ENCODE results near the gene ZC3H13.

GRCh38 chr13:45933335-45933832 is 81.8 kb upstream of the SIAH3 start:
- RRBS, 2 experiments = no CpG with 5 or more reads among the region's 16 CpGs

DNA sequence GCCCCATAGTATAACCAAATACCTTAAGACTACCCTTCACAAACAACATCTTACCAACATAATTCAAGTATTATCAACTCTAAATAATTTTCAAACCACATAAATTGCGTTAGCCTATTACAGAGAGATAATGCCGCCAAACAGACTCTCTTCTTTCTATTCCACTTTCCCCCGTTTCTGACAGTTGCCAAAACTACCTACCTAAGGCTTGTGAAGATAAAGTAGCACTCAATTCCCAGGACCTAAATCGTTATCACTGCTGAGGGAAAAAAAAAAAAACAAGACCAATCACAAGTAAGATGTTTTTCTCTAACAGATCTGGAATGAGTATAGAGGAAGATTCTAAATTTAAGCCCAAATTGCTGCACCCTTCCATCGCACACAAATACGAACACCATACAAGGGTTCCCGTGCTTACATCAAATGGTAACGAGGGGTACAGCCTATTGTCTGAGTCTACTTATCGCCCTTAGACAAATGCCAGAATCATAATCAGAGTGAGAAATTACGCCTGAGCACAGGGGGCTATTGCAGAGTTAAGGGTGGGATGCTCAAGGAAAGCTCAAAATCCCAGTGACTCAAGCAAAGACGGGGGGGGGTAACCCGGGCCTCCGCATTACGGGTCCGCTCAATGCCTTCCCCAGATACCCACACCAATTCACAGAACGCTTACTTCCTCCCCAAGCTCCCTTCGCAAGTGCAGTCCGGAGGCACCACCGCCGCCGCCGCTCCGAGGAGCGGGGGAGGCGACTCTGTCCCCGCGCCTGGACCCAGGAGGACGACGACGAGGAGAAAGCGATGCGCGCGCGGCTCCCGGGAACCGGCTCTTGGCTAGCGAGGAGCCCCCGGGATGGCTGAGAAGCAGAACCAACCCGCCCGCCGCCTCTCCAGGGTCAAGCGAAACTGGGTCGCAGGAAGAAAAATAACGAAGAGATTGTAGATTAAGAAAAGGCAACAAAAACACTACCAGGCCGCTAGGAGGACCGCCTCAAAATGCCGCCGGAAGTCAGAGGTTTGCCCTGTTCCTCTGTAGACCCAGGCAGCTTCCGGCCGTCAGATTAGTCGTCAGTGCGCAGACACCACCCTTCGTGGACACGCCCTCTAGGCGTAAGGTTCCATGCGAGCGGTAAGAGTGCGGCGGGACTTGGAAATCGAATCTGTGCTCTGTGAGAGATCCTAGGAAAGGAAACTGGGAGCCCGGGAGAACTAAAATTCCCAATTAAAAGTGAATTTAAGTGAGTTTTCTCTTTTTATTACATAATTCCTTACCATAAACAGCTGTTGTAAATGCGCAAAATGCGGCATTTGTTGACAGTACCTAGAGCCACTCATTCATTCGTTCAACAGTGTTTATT is at the start of gene ZC3H13:
Gene ZC3H13, minus strand, starts transcription at position 1,016 of the 1,355 bp plus-strand sequence.
- RRBS, 2 experiments = under 1 to 2% methylated on average over 20 of the region's 65 CpGs

DNA sequence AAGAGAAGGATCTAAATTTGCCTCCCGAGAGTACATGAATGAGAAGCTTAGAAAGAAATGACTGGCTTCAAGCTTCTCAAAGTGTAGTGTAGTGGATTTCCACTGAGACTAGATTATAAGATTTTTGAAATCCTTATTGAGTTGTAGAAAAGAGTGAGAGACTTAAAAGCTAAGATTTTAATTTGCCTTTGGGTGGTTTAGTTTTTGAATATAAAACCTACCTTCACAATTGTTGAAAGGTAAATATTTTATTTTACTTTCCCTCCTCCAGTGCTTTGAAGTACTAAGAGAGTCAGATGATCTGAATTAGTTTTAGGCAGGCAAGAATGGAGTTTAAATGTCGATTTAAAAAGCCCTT is 19.5 kb upstream of the ZC3H13 start:
- RRBS, 2 experiments = no CpG with 5 or more reads among the region's 2 CpGs

DNA sequence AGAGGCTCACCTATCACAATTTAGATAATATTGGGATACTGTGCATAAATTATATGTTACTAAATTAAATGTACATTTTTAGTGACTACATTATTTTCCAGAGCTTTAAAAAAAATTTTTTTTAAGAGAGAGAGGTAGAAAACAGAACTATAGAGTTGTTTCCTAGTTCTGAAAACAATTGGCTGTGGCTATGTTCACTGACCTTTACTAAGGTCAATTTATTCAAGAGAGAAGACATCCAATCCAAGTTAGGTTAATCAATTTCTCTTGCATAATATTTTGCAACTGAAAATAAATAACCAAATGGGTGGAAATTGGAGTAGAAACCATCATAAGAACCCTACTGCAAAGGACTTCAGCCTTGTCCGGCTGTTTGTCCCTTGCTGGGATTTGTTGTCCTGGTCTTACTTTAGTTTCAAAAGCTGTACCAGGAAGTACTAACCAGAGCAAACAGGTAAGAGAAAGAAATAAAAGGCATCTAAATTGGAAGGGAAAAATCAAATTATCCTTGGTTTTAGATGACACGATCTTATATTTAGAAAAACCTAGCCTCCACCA is 23.2 kb upstream of the ZC3H13 start:
- RRBS, 2 experiments = no CpG with 5 or more reads among the region's 2 CpGs

GRCh38 chr13:46100990-46101463 is 3.8 kb downstream of the CPB2 start:
- RRBS, 2 experiments = no CpG with 5 or more reads among the region's 4 CpGs

DNA sequence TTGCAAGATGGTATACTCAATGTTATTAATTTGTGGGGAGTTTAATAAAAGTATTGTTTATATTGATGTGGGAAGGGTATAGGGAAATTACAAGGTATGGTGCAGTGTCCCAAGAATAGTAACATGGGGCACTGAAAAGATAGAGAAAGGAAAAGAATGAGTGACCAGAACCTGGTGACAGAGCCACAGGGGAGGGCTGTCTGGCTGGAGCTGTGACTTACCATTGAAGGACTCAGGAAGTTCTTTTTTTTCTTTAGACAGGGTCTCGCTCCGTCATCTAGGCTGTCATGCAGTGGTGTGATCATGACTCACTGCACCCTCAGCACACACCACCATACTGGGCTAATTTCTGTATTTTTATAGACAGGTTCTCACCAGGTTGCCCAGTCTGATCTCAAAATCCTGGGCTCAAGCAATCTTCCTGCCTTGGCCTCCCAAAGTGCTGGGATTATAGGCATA is 8.7 kb upstream of the CPB2 start:
- RRBS, 2 experiments = no CpG with 5 or more reads among the region's 2 CpGs

GRCh38 chr13:46142110-46142450 is 37.2 kb upstream of the CPB2 start:
- RRBS, 2 experiments = no CpG with 5 or more reads among the region's 6 CpGs

DNA sequence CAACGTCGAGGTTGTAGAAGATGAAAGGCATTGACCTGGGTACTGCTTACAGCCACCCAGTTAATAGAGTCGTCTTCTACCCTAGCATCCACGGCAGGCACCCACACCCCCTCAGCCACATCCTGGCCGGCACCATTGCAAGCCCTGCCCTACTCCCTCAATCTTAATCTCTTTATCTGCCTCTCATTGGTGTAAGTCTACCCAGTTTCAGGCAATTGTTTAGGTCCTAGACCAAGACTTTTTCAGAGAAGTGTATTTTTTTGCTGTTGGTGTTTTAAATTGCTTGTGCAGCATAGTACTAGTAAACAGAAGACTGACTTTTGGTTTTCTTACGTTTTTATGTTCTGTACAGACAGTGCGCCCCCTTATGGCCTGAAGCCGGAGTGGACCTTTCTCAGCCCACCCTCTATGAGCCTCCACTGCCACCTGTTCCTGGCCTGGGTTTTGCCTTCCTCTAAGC is 2.3 kb upstream of the LCP1 start:
- RRBS, 2 experiments = no CpG with 5 or more reads among the region's 8 CpGs

- RRBS, 2 experiments = no CpG with 5 or more reads among the region's 2 CpGs
Measured at GRCh38 chr13:46202397-46202757, 9.4 kb upstream of the LRRC63 start.

GRCh38 chr13:46354511-46355429 is 32.3 kb downstream of the RUBCNL start:
- RRBS, 2 experiments = no CpG with 5 or more reads among the region's 14 CpGs

DNA sequence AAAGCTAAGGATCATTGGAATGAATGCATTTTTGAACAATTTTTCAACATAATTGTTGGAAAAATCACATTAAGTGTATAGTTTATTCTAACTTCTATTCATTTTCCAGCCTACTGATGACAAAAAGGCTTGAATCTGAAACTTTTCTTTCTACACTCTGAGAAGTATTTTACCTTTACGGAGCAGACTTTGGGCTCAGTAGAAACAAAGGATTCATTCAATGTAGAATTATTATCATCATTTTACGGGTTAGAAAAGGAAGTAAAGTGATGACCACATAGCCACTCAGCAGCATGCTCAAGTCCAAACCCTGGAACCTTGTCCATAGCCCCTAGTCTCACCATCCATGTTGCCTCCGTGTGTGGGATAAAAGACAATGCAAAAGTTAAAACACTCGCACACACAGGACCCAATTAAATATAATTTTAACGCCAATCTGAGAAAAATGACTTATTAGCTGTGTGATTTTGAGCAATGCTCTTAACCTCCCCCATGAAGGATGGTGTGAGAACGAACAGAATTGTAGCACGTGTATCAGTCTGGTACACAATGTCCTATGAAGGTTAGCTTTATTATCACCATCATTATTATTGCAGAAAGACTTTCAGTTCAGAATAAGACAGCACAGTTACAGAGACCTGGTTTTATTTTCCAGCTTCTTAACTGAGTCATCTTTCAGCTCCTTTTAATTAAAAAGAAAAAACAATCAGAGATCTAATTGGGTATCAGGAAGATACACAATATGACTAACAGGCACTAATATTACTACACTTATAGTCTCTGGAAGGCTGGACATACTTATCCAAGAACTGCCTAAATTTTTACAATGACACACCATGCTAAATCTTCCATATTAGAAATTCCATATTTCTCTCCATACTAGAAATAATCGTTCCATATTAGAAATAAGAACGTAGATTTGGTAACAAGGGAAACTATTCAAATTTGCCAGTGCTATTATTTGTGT is 2.2 kb downstream of the RUBCNL start:
- RRBS, 2 experiments = no CpG with 5 or more reads among the region's 9 CpGs

GRCh38 chr13:46404243-46404714 is 17.2 kb upstream of the RUBCNL start:
- RRBS, 2 experiments = no CpG with 5 or more reads among the region's 3 CpGs

DNA sequence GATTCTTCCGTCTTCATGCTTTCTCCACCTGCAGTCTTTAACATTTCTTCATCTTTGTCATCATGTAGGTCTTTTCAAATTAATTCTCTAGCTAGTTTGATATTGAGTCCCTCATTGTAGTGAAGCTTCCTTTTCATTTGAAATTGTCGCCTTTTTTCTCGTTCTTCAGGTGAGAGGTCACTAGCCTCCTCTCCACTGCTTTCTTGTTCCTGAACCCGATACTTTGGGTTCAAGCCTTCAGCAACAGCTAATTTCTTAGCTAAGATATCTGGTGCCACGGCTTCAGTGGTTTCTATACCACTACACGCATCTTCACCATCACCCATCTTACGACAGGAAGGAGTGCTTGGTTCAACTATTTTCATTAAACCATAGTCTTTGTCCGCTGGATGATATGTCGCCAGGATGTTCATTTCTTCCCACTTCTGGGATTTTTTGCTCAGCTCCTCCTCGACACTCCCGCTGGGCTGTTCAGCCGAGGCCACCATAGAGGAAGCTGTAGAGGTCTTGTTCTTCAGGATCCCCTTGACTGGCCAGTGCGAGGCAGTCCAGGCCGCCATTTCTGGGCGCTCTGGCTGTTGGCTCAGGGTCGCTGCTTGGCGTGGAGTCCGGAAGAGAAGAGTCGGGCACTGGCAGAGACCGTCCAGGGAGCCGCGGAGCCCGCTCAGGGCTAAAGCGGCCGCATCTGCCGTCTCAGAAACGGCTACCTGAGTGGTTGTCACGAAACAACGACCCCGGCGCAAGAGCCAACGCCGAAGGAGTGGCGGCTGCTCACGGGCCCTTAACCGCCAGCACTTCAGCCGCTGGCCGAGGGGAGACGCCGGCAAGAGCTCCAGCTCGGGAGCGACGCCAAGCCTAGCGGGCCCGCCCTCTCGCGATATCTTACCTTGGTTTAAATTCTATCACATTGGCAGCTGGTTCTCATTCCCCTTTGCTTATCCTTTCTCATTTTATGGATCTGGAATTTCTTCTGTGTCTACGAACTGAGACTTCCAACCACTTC is 50.7 kb upstream of the RUBCNL start:
- RRBS, 2 experiments = 80% methylated on average over 4 of the region's 48 CpGs

DNA sequence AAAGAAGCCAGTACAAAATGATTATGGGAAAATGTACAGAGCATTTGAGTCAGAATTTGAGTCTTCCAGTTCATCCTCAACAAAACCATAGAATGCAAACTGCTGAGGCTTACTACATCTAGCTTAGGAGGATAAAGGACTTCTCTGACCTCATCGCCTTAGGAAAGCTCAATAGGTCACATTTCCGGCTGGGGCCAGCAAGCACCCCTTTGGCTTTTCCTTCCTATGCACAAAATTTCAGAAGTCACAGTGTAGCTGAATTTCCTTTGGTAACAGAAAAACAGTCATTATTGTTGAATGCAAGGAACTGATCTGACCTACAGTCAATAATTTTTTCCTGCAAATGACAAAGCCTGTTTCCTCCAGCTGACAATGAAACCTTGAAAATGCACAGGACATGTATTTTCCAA is 32.8 kb upstream of the LRCH1 start:
- RRBS, 2 experiments = no CpG with 5 or more reads among the region's 2 CpGs

DNA sequence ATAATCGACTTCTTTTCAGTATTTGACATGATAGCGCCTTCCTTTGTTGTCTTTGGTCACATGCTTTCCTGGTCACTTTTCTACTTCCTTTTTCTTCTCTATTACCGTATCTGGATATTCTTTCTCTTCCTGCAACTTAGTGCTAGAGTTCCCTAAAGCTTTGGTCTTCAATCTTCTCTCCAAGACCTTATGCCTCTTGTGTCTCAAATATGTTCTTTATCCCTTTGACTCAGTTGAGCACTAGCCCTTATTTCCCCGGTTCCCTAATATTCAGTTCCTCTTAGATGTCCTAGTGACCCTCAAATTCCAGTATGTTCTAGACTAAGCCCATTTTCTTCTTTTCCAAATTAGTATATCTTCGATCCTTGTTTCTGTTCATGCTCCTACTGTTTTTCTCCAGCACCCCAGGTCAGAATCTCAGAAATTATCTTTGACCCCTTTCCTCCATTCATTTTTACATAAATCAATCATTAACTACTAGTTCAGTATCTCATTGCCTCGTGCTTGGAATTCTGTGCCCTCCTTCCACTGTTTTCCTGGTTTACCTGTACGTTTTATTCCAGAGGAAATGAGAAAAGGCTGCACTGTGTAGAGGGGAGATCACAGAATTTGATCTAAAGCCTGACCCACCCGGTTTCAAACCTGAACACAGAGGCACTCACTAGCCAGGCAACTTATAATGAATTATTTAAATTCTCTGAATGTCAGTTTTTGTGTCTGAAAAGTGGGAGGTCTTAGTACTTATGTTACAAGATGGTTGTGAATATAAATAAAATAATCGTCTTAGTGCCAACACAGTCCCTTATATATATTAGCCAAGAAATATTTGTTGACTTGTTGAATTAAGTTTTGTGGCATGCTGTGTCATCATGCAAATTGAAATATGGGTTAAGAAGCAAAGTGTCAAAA is 107.9 kb downstream of the LRCH1 start:
- RRBS, 2 experiments = no CpG with 5 or more reads among the region's 9 CpGs

GRCh38 chr13:46665659-46666369 is 112.8 kb downstream of the LRCH1 start:
- RRBS, 2 experiments = no CpG with 5 or more reads among the region's 6 CpGs

DNA sequence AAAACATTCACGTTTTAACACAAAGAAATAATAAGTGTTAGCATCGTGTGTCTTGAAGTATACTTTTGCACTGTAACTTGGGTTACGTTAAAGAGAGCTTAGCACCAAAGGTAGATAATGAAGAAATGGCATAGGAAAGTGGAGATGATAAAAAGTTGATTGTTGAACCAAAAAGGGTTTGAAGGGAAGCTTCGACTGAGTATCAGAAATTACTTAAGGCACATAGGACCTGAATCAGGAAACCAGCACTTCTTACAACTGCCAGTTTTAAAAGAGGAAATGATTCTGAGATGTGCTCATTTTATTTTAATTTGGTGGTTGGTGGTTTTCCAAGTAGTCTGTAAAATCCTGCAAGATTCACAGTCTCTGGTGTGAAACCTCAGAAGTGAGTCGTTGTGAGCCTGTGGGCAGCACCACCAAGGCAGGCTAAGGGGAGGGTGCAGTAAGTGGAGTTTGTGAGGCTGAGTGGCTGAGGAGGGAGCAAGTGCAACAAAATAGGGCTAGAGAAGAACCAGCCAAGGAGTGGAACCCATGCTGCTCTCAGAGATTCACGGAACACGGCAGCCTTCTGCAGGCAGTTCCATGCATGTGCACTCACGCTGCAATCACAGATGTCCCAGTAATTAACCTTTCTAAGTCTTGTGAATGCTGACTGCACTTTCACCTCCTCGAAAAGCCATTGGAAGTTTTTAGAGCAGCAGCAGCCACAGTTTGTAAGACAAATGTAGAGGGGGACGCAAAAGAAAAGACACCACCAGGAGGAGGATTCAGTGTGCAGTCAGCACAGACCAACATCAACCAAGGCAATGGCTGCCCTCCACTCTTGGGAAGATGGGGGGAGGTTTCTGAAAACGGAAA is 45.1 kb downstream of the ESD start:
- RRBS, 2 experiments = no CpG with 5 or more reads among the region's 11 CpGs

DNA sequence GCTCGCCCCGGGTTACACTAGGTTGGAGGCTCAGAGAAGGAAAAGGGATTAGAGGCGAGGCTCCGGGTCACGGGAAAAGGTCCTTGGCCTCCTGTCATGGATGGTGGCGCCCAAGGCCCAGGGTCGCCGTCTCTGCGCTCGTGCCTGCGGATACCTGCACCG is 229 bp downstream of the ESD start:
- RRBS, 2 experiments = 0% methylated on average over 1 of the region's 12 CpGs

DNA sequence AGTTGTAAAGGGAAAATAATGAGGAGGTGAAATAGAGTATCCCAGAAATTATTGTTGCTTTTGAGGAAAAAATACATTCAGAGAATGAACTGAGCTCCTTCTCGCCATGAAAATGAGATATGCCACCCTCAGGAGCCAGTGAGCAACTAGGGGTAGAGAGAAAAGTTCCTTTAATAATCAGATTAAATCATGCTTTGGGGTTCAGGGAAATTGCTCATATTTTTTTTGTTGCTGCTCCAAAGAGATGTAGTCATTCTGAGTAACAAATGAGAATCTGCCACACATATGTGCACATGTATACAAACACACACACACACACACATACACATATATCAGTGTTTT is 411.8 kb downstream of the SUCLA2 start:
- RRBS, 2 experiments = no CpG with 5 or more reads among the region's 1 CpG

DNA sequence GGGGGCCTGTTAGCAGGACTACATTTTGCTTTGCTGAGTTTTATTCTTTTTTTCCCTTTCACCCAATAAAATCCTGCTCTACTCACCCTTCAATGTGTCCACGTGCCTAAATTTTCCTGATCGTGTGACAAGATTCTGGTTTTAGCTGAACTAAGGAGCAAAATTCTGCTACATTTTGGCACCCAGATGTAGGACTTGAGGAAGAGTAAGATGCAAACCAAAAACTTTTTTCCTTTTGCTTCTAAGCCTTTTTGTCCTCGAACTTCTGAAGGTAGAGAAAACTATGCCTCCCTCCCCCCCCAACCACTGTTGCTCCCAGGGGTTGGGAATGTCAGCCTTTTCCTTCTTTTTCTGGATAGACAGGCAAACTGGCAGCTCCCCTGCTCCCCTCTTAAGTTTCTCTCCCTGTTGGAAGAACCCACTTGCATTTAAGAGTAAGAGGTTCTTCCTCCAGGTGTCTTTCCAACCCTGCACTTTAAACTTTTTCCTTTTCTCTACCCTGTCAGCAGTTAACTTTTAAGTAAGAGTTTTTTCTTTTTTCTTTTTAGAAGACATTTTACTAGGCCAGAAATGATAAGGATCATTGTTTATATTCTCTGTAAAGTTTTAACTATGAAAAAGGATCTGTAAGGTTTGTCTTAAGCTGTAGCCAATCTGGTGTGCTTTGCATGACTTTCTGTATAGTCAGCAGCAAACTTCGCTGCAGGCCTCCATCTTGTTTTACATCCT is 27.8 kb downstream of the MED4 start:
- RRBS, 2 experiments = no CpG with 5 or more reads among the region's 4 CpGs

Measured in LNCaP clone FGC (cell line).